ENCODE measurements around a stretch of chr17.

DNA sequence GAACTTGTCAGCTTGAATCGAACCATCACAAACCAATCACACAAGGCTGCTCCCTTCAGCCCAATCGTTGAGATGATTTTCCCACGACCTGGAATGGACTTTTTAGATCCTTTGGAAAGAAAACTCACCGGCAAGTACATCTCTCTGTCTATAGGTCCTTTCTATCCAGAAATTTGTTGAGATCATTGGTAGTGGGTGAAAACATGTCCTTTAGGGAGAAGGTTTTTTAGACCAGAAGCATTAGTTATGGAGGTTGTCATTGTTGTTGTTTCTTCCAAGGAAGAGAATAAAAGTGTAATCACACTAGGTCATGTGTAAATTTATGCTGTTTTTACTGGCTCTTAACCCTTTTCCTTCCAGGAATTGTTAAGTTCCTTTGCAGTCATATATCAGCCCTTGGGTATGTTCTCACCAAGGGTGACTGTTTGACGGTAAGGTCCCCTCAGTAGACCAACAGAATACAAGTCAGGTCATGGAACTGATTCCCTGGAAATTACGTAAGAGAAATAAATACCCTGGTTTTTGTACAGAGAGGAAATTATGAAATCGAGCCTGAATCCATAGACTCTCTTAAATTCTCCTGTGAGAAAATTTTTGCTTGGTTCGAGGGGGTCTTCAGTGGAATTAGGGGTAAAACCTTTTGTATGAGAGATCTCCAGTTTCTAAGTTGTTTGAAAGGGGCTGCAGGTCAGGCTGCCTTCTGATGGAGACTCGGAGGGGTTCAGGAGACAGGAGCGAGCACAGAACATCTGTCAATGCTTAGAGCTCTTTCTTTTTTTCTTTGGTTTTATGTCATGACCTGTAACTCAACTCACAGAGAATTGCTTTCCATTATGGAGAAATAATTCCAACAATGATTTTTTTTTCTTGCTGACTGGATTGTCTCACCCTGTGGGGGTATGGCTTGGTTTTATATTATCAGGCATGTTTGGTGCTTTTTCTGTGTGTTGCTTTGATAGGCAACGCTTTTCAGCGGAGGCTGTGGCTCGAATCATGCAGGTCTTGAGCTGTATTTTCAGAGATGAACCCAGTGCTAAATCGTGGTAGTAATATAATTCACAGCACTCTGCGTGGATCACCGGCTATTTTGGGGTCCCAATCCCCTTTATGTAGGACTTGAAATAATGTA, 11.0 kb upstream of the KCNJ2 start:
- PRO-cap, result no peak
- RRBS, result no CpG with 5 or more reads among the region's 16 CpGs

DNA sequence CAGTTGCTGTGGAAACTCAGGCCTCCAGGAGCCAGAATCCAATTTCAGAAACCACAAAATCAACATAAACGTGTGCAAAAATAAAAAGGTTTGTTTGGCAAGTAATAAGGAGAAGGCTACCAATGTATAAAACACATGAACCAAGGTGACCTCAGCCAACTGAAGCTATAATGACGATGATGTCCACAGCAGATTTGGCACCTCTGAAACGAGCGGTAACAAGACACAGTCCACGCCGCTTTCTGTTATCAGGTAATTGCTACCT, 957.3 kb upstream of the SOX9 start:
- PRO-cap, result no peak
- RRBS, result no CpG with 5 or more reads among the region's 6 CpGs

- PRO-cap, result no peak
- RRBS, result no CpG with 5 or more reads among the region's 5 CpGs
Observed at GRCh38 chr17:71544873-71545375, 575.9 kb upstream of the SOX9 start.

- PRO-cap, result no peak
- RRBS, result no CpG with 5 or more reads among the region's 35 CpGs
Observed at GRCh38 chr17:72118067-72118818, 2.6 kb upstream of the SOX9 start.

- PRO-cap, result no peak
- RRBS, result 50% methylated on average over 2 of the region's 17 CpGs
Observed at GRCh38 chr17:72477081-72478132, 356.6 kb downstream of the SOX9 start.

DNA sequence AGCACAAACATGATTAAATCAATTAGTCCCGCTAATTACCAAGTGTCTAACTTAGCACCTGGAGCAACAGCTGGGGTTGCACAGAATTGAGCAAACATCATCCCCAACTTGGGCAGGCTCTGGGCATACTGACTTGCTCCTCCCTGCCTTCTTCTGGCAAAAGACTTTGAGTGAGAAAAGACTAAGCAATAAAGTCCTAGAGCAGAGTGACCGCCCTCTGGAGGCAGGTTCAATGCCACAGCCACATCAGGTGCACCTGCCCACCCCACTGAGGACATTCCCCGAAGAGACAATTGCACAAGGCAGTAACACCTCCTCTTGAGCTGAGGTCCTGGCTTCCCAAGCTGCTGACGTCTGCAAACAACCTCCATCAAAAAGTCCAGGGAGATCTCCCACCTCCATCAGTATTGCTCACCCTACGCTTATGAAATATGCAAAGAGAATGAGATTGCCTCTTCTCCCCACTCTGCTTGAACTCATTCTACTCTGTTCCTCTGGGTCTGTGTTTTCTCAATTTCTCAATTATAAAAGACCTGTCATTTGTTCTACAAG, 358.4 kb downstream of the SOX9 start:
- PRO-cap, result no peak
- RRBS, result no CpG with 5 or more reads among the region's 5 CpGs

DNA sequence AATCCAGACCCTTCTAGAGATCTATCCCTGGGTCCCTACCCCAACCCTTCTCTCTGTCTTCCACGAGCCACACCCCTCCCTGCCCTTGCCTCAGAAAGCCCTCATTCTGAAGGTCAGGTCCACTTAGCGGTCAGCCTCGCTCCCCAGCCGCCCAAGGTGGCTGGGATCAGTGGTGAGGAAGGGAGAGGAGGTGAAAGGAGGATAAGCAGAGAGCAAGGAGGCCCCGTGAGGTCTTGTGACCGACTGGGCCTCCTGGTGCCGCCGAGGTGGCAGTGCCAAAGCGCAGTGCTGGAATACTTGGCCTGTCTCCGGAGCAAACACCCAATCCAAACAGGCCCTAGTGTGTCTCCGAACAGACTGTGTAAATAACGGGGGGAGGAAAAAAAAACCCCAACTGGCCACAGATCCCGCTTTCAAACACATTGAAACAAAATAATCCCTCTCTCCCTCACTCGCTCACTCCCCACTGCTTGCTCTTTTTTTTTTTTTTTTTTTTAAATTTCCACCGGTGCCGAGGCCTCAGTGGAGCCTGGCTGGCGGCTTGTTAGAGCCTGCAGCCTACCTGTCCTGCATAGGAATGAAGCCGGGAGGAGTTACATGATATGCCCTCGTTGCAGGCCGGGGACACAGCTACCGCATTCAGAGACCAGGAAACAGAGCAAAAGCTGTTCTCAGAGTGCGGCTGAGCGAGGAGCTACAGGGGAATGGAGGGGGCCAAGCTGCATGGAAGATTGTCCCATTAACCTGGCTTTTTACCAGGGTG, 381.0 kb downstream of the SOX9 start:
- PRO-cap, result no peak
- RRBS, result 61% methylated on average over 4 of the region's 23 CpGs

- PRO-cap, result no peak
- RRBS, result under 1% methylated on average over 11 of the region's 44 CpGs
Observed at GRCh38 chr17:72540103-72540807, 419.4 kb downstream of the SOX9 start.

DNA sequence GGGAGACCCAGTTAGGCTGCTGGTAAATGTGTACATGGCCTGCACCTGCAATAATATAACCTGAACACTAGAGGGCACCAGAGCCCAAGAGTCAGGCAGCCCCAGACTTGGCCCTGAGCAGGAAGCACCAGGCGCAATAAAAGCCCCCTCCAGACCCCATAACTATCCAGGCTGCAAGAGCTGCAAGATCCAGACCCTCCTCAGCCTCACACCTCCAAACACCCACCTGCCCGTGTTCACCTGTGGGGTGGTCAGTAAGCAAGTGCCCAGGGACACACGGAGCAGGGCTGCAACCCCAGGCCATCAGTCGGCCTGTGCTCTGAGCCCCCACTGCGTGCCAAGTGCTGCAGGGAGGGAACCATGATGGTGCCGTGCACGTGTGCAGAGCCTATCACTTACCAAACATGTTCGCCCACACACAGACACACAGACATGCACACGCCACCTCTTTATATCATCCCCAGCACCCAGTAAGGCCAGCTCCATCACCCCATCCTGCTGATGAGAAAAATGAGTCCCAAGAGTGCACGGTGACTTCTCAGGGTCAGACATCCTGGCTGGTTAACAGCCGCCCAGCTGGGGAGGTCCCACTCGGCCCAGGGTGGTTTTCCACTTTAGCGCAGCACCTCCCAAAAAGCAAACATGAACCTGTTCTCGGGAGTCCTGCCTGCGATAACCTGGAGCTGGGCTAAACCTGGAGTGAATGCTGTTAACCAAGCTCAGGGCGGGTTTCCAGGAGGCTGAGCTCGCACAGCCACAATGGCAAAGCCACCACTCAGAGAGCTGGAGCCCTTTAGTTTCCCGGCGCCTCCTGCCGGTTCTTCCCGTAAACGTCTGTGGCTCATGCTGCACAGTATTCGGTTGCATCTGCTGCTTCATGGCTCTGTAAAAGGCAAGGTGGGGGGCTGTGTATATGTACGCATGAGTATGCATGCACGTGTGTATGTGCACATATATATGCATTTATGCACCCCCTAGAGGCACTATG, 439.8 kb downstream of the SOX9 start:
- PRO-cap, result no peak
- RRBS, result no CpG with 5 or more reads among the region's 25 CpGs

DNA sequence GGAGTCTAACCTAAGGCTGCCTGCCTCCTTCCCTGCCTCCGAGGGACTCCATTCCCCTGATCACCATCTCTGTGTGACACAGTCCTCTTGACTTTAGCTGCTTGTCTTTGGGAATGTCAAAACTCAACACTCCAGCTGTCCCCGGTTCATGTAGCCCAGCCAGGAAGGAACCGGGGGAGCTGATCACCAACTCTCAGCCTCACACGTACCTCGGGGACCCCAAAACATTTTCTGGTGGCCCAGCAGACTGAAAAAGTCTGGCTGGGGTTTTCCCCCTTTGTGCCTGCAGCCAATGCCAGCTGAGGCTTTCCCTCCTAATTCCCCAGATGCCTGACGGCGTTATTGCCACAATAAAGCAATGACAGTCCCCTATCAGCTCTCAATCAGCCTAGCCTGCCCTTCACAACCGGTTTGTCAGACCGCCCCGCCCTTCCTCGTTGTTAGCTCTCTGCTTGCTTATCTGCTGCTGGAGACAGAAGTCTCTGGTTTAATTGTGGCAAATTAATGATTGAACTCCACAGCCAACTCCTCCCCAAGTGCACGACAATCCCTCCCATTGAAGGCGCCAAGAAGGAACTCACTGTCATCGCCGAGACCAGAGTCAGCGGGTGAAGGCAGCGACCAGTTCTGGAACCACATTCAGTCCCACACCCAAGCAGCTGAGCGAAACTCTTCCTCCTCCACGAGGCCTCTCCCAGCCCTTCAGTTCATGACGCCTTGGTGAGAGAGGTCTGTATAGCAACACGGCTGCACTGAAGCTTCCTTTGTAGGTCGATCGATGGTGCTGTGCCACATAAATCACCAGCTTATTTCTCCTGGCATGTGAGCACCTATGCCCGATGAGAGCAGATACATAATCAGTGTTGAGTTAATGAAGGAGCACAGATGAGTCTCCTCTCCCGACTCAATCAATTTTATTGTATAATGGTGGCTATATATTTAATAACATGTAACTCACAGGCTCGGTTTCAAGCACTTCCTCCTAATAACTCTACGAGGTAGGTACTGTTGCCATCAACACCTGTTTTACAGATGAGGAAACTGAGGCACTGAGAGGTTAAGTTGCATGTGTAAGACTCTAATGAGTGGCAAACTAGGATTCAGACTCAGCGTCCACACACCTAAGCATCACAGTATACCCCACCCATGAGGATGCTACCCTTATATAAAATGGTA, 474.4 kb downstream of the SLC39A11 start:
- PRO-cap, result bidirectional peak, plus-strand start at position 598 of the sequence, minus-strand start at position 436 of the sequence
- RRBS, result no CpG with 5 or more reads among the region's 28 CpGs

GRCh38 chr17:72661665-72661905, 430.9 kb downstream of the SLC39A11 start:
- PRO-cap, result no peak
- RRBS, result 92% methylated on average over 2 of the region's 7 CpGs

DNA sequence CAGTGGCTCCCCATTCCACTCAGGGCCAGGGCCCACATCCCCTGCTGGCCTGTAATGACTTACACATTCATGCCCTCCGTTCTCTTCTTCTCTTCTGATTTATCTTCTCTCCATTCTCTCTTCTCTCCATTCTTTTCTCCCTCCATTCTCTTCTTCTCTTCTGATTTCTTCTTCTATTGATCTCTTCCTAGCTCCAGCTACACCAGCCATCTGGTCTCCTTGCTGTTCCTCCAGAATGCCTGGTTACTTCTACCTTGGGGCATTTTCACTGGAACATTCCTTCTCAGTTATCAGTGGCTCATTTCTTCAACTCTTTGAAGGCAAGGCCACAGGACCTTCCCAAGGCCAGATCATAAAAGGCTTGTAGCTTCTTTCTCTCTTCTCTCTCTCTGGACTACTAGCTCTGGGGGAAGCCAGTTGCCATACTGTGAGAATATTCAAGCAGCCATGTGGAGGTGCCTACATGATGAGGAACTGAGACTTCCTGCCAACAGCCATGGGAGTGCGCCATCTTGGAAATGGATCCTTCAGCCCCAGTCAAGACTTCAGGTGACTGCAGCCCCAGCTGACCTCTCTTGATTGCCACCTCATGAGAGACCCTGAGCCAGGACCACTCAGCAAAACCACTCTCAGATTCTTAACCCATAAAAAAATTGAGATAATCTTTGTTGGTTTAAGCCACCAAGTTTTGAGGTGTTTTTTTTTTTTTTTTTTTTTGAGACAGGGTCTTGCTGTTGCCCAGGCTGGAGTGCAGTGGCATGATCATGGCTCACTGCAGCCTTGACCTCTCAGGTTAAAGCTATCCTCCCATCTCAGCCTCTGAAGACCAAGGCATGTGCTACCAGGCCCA, 427.6 kb downstream of the SLC39A11 start:
- PRO-cap, result no peak
- RRBS, result no CpG with 5 or more reads among the region's 2 CpGs

DNA sequence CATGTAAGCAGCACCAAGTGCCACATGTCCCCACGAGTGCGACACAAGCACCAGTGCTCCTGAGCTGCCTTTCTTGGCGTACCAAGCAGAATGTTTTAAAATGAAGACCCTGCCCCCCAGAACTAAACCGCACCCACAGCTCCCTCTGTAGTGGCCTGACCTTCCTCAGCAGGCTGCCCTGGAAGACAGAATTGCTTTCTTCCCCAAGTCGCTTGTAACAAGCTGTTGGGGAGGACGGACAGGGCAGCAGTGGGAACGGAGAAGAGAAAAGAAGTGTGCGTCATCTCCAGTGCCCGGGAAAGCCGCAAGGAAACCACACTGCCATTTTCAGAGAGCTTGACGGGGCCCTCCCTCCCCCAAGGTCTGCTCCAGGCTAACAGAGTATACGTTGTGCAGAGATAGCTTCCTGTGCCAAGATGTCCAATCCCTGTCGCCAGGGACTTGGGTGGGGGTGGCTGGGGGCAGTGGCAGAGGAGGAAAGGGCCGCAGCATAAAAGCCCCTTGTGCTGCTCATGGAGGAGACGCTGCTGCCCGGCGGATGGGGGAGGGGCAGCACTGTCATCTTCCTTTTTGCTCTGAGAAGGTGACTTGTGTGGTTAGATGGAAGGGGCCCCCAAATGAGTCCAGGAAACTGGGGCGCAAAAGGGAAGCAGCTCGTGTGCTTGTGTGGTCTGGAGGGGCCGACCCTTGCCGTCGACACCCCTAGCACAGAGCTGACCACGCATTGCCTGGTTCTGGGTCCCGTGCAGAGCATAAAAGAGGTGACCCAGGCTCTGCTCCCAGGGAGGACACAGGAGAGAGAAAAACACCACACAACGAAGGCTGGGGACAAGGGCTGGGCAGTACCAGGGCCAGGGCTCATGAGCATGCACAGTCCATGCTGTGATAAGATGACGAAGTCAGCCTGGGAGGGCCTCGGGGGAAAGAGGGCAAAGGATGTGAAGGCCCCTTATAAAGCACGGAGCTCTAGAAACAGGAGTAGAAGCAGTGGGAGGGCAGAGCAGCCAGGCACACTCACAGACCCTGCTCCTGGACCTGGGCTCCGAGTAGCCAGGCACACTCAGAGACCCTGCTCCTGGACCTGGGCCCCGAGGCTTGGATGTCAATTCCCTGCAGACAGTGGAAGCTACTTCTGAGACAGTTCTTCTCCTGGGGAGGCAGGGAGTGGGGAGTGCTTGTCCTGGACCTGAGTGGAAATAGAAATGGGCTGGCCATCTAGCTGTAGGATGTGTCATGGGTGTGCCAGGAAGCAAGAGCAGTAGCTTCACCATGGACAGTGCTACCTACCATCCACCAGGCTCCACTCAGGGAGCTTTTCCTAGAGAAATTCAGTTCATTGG, 372.7 kb downstream of the SLC39A11 start:
- PRO-cap, result no peak
- RRBS, result no CpG with 5 or more reads among the region's 30 CpGs

DNA sequence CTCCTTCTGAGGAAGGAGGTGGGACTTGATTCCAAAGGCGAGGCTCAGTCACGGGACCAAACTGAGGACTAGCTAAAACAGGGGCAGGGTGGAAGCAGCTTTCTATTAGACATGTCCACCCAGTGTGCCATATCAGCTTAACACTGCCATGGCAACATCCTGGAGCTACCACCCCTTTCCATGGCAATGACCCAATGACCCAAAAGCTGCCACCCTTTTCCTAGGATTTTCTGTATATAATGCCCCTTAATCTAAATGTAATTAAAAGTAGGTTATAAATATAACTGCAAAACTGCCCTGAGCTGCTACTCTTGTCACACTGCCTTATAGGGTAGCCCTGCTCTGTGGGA, 216.8 kb downstream of the SLC39A11 start:
- PRO-cap, result no peak
- RRBS, result no CpG with 5 or more reads among the region's 2 CpGs

GRCh38 chr17:73165958-73166691, 1.3 kb downstream of the SSTR2 start:
- PRO-cap, result unidirectional peak, minus-strand start at chr17:73166286
- RRBS, result 2% methylated on average over 15 of the region's 31 CpGs

GRCh38 chr17:73191260-73191513, 1.7 kb upstream of the COG1 start:
- PRO-cap, result no peak
- RRBS, result no CpG with 5 or more reads among the region's 11 CpGs

DNA sequence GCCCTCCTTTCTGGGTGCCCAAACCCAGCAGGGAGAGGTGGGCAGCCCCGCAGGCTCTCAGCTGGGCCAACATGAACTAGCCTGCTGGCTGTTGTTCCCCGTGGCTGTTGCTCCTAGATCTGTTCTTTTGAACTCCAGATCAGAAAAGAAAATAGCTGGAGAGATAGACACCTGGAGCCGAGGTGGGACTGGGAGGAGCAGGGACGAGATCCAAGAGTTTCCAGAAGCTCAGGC, 1.0 kb upstream of the CPSF4L start:
- PRO-cap, result no peak
- RRBS, result no CpG with 5 or more reads among the region's 4 CpGs

- PRO-cap, result no peak
- RRBS, result 44% methylated on average over 4 of the region's 23 CpGs
Observed at GRCh38 chr17:73283608-73284764, 22.3 kb upstream of the CPSF4L start.

DNA sequence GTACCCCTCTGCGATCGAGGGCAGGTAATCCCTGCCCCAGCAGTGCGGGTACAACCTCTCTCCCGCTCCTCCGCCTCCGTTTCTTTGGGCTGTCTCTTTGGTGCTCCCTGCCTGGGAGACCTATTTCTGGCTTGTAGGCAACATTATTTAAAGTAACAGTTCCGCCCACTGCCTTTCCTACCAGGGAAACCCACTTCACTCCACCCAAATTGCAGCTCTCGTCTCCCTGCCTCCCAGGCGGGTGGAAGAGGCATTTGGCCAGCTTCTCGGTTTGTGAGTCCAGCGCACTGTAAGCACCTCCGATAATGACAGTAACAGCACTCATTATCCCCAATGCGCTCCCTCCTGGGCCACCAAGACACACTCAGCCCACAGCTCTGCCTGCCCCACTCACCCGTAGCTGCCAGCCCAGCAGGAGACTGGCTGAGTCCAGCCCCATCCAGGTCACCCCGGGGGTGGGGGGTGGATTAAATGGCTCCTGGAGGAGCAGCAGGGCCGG, 165.1 kb upstream of the CDC42EP4 start:
- PRO-cap, result no peak
- RRBS, result no CpG with 5 or more reads among the region's 16 CpGs

GRCh38 chr17:73722097-73722540, 77.9 kb upstream of the SDK2 start:
- PRO-cap, result no peak
- RRBS, result no CpG with 5 or more reads among the region's 7 CpGs